ENCODE results near the genes ELP4 and QSER1.

DNA sequence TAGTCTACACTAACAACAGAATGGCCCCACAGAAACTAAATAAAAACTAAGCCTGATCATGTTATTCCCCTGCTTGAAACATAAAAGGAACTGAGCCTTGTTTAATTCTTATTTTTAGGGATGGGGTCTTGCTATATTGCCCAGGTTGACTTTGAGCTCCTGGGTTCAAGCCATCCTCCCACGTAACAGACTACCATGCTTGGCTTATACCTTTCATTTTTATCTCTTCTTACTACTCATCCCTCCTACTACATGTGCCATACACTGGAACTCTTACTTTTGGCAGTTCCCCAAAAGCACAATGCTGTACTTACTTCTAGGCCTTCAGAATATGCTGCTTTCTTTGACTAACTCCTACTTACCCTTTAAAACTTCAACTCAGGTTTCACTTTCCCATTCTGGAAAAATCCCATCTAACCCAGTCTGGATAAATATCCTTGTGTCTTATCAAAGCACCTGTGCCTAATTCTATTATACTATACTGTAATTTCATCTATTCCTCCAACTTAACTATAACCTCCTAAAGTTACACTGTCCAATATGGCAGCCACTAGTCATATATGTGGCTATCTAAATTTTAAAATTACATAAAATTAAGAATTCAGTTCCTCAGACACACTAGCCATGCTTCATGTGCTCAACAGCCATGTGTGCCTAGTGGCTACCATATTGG, 62.9 kb downstream of the IMMP1L start:
- PRO-cap, 3 experiments, result no peak in any of the 3 experiments
- RAMPAGE, long total RNA, 4 experiments, result no peak in any of the 4 experiments
- RRBS, result no CpG with 5 or more reads among the region's 1 CpG

- PRO-cap, 3 experiments, result peak in 3 of 3 experiments; most common plus-strand start chr11:31509773 (in 2); most common minus-strand start chr11:31509606 (in 2)
- RAMPAGE, long total RNA, 4 experiments, result start-site peak on the plus strand in 2 of 4 experiments, at chr11:31509767-31509776 at its widest, 56 to 161 reads per replicate; start-site peak on the minus strand in 3 of 4 experiments, at chr11:31509588-31509625 at its widest, 37 to 75 reads per replicate
- RRBS, result no CpG with 5 or more reads among the region's 50 CpGs
Observed at GRCh38 chr11:31509312-31510314, at the start of gene ELP4. ELP4 (plus strand) TSS chr11:31509767.

GRCh38 chr11:31836720-31836993, 25.5 kb upstream of the PAX6 start:
- PRO-cap, 3 experiments, result no peak in any of the 3 experiments
- RAMPAGE, long total RNA, 4 experiments, result no peak in any of the 4 experiments
- RRBS, result no CpG with 5 or more reads among the region's 1 CpG

DNA sequence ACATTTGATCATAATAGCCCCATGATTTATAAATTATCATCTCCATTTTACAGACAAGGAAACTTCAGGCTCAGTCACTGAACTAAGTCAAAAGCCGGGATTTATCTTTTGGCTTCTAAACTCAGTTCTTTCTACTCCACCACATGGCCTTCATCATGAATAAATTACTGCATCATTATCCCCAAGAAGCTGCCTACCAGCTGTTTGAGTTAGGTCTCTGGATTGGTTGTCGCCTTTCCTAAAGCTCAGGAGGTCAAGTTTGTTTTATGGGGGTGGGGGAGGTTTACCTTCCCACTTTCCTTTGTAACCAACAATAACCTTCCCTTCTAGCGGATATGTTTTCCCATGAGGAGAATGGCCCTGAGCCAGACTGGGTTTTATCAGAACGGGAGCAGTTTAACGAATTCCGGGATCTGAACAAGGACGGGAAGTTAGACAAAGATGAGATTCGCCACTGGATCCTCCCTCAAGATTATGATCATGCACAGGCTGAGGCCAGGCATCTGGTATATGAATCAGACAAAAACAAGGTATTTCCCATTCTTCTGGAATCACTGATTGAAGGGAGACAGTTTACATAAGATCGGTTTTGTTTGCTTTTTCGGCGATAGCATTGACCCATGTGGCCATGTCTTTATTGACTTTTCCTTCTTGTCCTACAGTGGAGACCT, 12.2 kb downstream of the RCN1 start:
- PRO-cap, 3 experiments, result no peak in any of the 3 experiments
- RAMPAGE, long total RNA, 4 experiments, result no peak in any of the 4 experiments
- RRBS, result no CpG with 5 or more reads among the region's 11 CpGs

GRCh38 chr11:32120976-32121343, 30.1 kb downstream of the RCN1 start:
- PRO-cap, 3 experiments, result no peak in any of the 3 experiments
- RAMPAGE, long total RNA, 4 experiments, result no peak in any of the 4 experiments
- RRBS, result no CpG with 5 or more reads among the region's 5 CpGs

- PRO-cap, 3 experiments, result no peak in any of the 3 experiments
- RAMPAGE, long total RNA, 4 experiments, result no peak in any of the 4 experiments
- RRBS, result no CpG with 5 or more reads among the region's 3 CpGs
Observed at GRCh38 chr11:32152709-32153162, 61.9 kb downstream of the RCN1 start.

- PRO-cap, 3 experiments, result no peak in any of the 3 experiments
- RAMPAGE, long total RNA, 4 experiments, result no peak in any of the 4 experiments
- RRBS, result 3% methylated on average over 4 of the region's 4 CpGs
Observed at GRCh38 chr11:32173484-32173683, 82.5 kb downstream of the RCN1 start.

- PRO-cap, 3 experiments, result peak in 1 of 3 experiments; most common minus-strand start chr11:32466301 (in 1)
- RAMPAGE, long total RNA, 4 experiments, result no peak in any of the 4 experiments
- RRBS, result no CpG with 5 or more reads among the region's 2 CpGs
Observed at GRCh38 chr11:32466186-32466564, 30.8 kb upstream of the WT1 start.

DNA sequence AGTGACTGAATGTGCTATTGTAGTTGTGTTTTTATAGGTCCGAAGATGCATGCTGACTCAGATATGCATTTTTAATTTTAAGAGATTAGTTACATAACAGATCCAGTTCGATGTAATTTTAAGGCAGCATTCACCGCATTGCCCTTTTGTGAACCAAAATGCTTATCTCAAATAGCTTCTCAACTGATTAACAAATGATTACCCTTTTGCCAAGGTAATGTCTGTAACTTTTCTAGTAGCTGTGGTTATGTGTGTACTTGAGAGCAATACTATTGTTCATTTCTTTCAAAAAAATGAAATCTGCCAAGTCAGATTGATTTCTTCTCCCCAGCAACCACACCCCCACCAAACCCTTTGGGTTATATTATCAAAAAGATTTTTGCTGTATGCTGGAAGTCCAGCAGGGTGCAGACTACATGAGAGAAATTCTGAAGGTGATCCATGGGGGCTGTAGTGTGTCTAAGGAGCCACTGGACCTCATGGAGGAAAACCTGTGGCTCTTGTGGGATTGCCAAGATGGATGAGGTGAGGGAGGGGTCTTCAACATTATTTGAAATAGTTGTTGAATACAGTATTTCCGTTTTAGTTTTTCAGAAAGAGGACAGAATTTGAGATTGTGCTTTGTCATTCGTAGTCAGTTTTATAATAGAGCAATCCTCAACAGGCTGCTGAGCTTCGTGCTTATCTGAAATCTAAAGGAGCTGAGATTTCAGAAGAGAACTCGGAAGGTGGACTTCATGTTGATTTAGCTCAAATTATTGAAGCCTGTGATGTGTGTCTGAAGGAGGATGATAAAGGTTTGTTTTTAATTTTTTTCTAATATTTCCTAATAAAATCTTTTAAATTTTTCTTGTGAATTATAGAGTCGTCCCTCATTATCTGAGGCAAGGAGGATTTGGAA, 3.0 kb downstream of the EIF3M start:
- PRO-cap, 3 experiments, result no peak in any of the 3 experiments
- RAMPAGE, long total RNA, 4 experiments, result no peak in any of the 4 experiments
- RRBS, result no CpG with 5 or more reads among the region's 8 CpGs

DNA sequence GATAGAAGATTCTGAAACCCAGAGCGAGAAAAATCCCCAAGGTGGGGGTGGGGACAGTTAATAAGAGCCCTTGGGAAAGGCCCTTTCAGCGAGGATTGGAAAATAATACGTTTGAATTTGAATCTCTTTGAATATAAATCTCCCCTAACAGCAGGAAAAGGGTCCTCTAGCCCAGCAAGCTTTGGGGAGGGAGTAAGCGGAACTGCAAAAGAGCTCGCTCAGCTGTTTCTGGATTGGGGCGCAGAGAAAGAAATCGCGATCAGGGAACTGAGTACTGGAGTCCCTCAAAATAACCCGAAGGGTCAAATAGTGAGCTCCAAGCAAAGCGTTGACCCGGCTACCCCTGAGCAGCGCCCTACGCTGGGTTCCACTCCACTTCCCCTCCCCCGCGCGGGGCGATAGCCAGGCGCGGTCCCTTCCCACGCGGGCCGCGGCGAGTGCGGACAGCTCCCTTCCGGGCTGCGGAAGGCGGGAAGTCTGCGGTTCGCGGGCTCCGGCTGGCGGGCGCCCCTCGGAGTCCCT, 432 bp upstream of the QSER1 start:
- PRO-cap, 3 experiments, result peak in 1 of 3 experiments; most common plus-strand start position 474 of the sequence (in 1); most common minus-strand start position 439 of the sequence (in 1)
- RAMPAGE, long total RNA, 4 experiments, result no peak in any of the 4 experiments
- RRBS, result 2% methylated on average over 10 of the region's 35 CpGs

- PRO-cap, 3 experiments, result peak in 3 of 3 experiments; most common plus-strand start chr11:32893112 (in 2); most common minus-strand start chr11:32892753 (in 2)
- RAMPAGE, long total RNA, 4 experiments, result no peak in any of the 4 experiments
- RRBS, result 1% methylated on average over 36 of the region's 120 CpGs
Observed at GRCh38 chr11:32892640-32893557, at the start of gene QSER1. QSER1 (plus strand) TSS chr11:32892811.

- PRO-cap, 3 experiments, result no peak in any of the 3 experiments
- RAMPAGE, long total RNA, 4 experiments, result no peak in any of the 4 experiments
- RRBS, result no CpG with 5 or more reads among the region's 3 CpGs
Observed at GRCh38 chr11:33017927-33018314, 2.2 kb downstream of the DEPDC7 start.

GRCh38 chr11:33018745-33019442, 3.2 kb downstream of the DEPDC7 start:
- PRO-cap, 3 experiments, result no peak in any of the 3 experiments
- RAMPAGE, long total RNA, 4 experiments, result no peak in any of the 4 experiments
- RRBS, result no CpG with 5 or more reads among the region's 7 CpGs

DNA sequence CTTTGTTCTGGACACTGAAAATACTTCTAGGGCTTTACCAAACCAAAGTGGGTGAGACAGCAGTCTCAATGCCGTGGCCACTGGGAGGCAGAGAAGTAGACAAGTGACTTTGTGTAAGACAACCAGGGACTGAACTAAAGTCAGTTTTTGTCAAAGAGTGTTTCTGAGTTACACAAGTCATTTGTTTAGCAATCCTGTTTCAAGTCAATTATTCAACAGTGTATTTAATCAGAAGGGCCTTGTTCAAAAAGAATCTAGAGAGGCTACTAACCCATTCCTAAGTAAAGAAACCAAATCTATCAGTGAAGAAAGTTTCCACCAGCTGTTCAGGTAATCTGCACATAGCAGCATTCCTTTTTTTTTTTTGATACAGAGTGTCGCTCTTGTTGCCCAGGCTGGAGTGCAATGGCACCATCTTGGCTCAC, 46.7 kb downstream of the TCP11L1 start:
- PRO-cap, 3 experiments, result no peak in any of the 3 experiments
- RAMPAGE, long total RNA, 4 experiments, result no peak in any of the 4 experiments
- RRBS, result no CpG with 5 or more reads among the region's 2 CpGs

DNA sequence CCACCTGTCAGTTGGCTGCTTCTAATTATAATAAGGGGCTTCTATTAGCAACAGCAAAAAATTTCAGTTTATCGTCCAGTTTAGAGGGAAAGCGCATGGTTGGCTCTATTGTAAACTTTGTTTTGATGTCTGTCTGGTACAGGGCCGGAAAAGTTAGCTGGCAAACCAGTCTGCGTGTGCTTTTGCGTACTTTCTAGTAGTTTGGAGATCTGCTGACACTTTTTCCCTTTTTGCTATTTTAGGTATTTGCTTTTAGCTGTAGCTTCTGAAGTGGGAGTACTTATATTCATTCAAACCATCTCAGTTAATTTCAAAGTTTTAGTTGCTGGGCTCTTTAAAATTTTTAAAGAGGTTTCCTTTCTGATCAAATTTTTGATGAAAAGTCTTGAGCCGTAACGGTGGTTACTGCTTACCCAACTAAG, 1.7 kb downstream of the HIPK3 start:
- PRO-cap, 3 experiments, result peak in 3 of 3 experiments; most common plus-strand start position 66 of the sequence (in 3); most common minus-strand start position 155 of the sequence (in 1)
- RAMPAGE, long total RNA, 4 experiments, result no peak in any of the 4 experiments
- RRBS, result no CpG with 5 or more reads among the region's 7 CpGs

DNA sequence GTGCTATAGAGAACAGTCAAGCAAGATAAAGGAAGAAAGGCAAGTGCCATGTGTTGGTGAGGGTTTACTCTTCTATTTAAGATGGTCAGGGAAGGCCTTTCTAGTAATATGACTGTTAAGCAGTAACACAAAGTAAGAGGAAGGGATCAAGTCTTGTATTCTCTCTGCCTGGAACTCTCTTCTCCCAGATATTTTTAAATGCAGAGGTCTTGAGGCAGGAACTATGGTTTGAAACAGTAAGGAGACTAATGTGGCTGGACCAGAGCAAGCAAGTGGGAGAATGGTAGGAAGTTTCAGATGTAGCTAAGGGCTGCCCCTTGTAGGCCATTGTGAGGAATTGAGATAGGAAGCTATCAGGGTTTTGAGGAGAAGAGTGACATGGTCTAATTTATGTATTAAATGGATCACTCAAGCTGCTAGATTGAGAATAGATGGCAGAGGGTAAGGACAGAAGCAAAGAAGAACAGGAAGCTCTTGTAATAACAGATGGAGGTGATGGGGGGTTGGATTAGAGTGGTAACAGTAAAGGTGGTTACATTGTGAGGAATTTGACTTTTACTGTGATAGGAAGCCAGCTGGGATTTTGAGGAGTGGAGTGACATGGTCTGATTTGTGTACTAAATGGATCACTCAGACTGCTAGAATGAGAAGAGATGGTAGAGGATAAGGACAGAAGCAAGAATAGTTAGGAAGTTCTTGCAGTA, 55.9 kb upstream of the KIAA1549L start:
- PRO-cap, 3 experiments, result no peak in any of the 3 experiments
- RAMPAGE, long total RNA, 4 experiments, result no peak in any of the 4 experiments

DNA sequence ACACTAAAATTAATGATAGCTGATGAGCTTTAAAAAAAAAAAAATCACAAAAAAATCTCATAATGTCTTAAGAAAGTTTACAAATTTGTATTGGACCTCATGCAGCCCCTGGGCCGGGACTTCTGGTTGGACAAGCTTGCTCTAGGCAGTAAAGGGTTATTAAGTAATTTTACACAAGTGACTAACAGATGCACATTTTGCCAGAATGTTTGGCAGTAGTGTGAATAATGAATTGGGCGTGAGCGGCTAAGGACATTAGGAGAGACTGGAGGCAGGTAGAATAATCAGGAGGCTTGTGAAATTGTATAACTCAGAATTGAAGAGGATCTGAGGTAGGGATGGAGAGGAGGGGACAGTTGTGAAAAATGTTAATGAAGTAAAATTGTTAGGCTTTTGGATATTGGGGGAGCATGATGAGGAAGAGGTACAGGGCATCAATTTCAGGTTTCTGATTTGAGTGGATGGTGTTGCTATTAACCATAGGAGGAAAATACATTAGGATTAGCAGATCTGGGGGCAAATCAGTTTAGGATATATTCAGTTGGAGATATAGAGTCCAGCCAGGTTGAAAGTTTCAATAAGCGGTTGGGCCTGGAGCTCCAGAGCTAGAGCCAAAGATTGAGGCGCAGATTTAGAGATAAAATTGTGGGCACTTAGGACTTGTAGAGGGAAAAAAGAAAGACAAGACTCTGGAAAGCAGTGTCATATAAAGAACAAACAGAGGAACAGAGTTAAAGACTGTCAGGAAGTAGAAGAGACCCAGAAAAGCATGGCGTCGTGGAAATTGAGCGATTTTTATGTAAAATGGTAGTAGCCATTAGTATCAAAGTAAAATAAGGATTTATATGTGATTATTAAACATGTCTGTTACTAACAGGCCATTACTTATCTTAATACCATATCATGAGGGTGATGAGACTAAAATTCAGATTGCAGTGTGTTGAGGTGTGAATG, 41.0 kb upstream of the KIAA1549L start:
- PRO-cap, 3 experiments, result no peak in any of the 3 experiments
- RAMPAGE, long total RNA, 4 experiments, result no peak in any of the 4 experiments
- RRBS, result no CpG with 5 or more reads among the region's 8 CpGs

GRCh38 chr11:33375591-33375953, 336 bp upstream of the KIAA1549L start:
- PRO-cap, 3 experiments, result no peak in any of the 3 experiments
- RAMPAGE, long total RNA, 4 experiments, result no peak in any of the 4 experiments
- RRBS, result 3% methylated on average over 5 of the region's 17 CpGs

DNA sequence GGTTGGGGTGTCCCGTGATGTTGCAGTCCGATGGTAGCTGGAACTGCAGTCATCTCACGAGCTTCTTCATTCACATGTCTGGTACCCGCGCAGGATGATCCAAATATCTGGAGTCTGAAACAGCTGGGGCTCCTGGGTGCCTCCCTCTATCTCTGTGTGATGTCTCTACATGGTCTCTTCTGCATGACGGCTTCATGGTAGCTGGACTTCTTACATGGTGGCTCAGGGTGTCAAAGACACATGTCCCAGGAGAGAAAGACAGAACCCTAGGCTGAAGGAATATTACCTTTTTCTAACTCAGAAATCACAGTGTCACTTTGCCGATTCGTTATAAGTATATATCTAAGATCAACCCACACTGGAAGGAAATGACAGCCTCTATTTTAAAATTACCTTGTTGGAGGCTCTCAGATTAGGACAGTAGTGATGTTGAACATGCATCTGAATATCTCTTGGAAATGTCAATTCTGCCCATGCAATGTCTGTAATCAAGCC, 6.7 kb upstream of the CD59 start:
- PRO-cap, 3 experiments, result no peak in any of the 3 experiments
- RAMPAGE, long total RNA, 4 experiments, result no peak in any of the 4 experiments
- RRBS, result no CpG with 5 or more reads among the region's 8 CpGs

DNA sequence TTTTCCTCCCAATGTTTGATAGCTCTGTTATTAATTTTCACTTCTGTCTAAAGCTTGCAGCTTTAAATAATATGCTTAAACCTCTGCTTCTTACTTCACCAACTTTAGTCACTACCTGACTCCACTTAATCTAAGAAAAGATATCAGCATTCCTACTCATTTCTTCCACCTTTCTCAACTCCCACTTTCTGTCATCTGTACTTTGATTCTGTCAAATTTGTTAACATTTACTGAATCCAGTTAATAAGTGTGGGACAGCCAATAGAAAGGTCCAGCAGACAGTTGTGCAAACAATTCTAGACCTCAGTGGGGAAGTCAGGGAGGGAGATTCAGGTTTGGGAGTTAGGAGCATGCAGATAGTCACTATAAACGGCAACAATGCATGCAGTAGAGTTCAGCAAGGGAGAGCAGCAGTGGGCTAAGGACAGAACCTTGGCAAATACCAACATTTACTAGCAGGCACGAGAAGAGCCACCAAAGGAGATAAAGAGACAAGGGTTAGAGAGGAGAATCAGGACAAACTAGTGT, 4.1 kb downstream of the FBXO3 start:
- PRO-cap, 3 experiments, result no peak in any of the 3 experiments
- RAMPAGE, long total RNA, 4 experiments, result no peak in any of the 4 experiments
- RRBS, result no CpG with 5 or more reads among the region's 2 CpGs

Data from adrenal gland (tissue), 7 donors.